ENCODE measurements around the gene EMC8.

- PRO-cap = no peak
Observed at GRCh38 chr16:85778775-85779273, 20.5 kb downstream of the EMC8 start.

GRCh38 chr16:85798657-85799890 lies at the start of gene EMC8:
EMC8 (minus strand) TSS chr16:85799544.
- PRO-cap = bidirectional peak, plus-strand start at chr16:85799224, minus-strand start at chr16:85799014; bidirectional peak, plus-strand start at chr16:85799699, minus-strand start at chr16:85799544

DNA sequence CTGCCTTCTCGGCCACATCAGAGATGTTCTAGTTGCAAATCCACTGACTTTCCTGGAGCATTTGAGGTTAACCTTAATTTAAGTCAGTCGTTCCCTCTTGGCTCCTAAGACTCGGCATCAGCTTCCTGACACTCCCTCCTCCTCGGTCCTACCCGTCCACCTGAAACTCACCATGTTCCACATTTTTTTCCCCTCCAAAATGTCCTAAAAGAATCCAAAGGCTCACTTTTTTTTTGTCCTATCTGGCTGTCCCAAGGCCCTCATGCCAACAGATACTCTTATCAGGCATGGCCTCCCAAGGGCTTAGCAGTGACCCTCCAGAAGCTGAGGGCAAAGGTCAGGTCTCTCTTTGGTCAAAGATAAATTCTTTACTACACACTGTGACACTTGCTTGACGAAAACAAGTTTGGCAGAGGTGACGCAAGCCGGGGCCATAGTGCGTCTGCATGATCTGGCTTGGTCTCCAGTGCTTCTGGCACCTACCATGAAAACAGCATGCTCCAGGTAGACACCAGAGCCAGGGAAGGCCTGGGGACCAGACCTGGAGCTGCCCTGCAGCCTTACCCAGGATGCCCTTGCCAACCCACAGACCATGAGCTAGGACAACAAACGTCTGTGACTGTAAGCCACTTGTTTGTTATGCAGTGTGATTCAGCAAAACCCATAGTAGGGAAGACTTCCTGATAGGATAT lies 48.6 kb upstream of the IRF8 start:
- PRO-cap = no peak

DNA sequence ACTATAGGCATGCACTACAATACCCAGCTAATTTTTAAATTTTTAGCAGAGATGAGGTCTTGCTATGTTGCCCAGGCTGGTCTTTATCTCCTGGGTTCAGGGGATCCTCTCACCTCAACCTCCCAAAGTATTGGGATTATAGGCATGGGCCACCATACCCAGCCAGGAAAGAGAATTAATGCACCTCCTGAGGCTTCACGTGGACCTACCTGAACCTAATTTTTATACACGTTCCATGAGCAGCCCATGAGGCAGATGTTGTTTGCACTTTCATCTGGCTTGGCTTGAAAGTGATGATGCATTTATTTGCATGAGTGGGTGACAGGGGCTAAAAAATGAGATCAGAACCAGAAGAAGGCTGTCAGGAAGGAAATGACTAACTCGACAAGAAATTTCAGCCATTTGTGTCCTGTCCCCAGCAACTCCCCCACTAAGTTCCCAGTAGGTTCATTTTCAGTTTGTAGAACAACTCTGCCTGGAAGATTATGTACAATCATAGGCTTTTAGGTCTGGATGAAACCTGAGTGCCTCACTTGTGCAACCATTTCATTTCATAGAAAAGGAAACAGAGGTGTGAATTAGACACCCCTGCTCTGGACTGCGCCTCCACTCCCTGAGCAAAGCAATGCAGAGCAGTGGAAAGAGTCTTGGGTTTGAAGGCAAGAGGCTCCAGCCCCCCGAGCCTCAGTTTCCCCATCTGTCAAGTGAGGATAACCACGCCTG lies 10.2 kb upstream of the IRF8 start:
- PRO-cap = bidirectional peak, plus-strand start at position 402 of the sequence, minus-strand start at position 257 of the sequence

- PRO-cap = no peak
Observed at GRCh38 chr16:85897483-85897821, 1.5 kb upstream of the IRF8 start.

DNA sequence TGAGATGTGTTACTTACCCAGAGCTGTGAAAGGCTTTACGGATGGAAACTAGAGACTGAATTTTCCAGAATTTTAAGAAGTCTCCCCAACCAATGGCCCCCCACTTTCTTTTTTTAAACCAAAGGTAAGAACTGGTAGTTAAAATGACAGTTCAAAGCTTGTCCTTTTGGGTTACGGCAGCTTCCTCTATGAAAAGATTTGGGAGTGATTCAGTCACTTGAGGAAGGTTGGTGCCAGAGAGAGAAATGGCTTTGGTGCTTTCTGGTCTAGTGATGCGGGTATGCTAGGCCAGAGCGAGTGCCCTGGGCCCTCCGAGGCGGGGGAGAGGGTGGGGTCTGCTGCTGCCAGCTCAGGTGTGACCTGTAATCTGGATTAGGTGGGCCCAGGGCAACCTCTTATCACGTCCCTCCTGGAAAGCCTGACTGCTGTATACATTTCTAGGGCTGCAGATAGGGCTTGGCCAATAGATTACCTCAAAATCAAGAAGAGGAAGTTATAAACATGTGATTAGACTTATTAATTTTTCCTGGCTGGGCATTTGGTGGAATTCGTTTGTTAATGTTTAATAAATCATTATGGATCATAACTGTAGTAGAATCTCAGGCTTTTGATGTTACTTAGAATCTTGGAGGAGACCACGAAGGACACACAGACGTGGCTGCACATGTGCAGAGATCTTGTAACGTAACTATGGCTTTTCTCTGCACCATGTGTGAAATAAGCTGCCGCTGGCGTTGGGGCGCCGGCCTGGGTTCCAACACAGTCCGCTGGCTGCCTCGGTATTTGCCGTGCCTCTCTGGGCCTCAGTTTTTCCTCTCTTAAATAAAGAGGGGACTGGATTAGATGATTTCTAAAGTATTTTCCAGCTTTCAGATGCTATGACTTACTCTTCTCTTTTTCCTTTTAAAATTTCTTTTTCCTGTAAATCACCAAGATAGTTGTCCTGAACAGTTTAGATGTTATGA lies 1.2 kb downstream of the IRF8 start:
- PRO-cap = unidirectional peak, minus-strand start at position 246 of the sequence; unidirectional peak, plus-strand start at position 760 of the sequence

DNA sequence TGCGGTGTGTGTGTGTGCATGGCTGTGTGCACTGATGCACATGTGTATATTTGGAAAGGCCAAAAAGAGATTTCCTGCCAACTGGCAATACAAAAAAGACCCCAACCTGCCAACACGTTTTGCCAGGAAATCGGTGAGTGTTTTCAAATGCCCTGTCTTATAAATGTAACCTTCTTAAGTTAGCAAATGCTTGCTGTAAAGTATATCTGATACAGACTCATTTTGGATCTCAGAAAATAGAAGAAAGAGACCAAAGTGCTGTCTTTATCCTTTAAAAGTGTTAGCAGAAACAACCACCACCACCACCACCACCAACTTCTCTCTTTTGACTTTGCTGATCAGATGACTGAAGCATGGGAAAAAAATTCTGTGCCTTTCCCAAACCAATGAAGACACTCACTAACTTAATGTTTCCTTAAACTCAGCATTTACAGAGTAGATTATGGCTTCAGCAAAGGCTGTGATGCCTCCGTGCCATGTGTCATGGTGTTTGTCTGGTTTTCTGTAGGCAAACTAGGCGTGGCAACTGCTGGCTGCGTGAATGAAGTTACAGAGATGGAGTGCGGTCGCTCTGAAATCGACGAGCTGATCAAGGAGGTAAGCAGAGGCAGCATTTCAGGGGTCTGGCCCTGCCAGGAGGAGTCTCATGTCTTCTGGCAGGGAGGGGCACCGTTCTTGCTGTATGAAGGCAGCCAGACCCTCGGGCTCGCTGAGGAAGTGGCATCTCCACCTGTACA lies 12.3 kb downstream of the IRF8 start:
- PRO-cap = no peak

- PRO-cap = no peak
Observed at GRCh38 chr16:85917034-85917233, 18.0 kb downstream of the IRF8 start.

DNA sequence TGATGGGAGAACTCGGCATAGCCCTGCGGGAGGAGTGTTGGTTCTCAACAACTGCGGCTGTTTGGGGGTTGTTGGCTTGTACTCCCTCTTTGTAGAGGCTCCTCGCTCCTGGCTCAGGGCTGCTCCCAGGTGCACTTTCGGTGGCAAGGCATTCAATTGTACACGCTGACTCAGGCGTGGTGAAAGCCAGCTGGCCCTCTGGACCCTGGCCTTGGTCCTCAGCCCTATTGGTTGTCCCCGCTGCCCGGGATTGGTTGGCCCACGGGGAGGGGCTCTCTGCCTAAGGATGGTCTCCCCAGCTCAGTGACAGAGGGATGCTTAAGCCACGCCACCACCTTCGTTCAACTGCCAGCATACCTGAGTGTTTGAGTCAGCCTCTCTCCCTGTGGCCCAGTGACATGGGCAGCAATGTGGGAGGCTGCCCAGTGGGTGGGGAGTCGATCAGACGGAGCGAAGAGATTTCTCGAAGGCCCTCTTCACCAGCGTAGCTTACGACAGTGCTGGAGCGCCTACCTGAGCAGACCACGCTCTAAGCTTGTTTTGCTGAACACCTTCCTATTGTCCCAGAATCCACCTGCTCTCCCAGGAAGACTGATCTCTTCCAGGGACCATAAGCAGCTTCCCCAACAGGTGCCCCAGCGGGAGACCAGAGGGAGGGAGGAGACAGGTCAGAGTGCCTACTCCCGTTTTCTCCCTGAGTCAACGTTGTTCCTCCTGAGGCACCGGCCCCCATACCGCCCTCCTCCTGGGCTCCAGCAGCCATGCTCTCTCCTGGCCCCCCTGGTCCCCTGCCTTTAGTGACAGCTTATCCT lies 30.4 kb downstream of the IRF8 start:
- PRO-cap = no peak

GRCh38 chr16:85963652-85964153 lies 64.7 kb downstream of the IRF8 start:
- PRO-cap = no peak

DNA sequence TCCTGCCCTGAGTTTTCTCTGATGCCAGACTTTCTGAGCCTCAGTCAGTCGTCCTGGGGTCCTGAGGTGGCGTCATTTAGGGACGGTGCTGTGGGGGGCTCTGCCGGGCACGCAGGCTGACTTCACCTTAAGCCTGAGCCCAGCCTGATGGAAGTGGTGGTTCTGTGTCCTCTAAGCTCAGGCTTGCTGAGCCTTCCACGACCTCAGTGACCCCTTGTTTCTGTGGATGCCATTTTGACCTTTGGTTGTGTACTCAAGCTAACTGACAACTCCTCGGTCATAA lies 75.4 kb downstream of the IRF8 start:
- PRO-cap = no peak

DNA sequence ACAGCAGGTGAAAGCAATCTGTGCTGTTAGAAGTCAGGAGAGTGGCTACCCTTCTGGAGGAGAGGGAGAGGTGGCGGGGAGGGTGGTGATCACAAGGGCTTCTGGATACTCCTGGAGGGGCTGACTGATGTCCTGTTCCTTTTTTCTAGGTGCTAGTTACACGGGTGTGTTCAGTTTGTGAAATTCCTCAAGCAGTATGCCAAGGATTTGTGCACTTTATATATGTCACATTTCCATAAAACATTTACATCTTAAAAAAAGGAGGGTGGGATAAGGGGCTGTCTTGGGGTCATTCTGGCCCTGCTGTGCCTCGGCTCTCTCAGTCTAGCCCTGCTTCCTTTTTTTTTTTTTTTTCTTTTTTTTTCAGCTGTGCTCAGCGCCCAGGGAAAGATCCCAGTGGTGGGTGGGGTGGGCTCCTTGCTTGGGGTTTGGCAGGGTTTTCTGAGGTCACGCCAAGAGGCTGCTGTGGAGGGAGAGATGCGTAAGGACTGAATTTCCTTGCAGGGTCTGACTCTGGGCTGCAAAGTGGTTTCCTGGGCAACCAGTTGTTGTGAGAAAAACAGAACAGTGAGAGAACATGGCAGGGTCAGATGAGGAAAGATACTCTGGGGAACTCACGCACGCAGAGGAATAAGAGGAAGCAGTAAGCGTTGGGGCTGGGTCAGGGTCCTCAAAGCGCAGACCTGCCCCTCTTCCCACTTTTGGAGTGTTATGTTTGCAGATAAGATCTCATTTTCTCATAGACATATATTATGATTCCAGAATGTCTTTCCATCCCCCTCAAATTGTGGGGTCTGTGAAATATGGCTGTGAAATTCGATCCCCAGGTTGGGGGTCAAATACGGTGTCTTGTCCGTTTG lies 119.4 kb downstream of the IRF8 start:
- PRO-cap = no peak

DNA sequence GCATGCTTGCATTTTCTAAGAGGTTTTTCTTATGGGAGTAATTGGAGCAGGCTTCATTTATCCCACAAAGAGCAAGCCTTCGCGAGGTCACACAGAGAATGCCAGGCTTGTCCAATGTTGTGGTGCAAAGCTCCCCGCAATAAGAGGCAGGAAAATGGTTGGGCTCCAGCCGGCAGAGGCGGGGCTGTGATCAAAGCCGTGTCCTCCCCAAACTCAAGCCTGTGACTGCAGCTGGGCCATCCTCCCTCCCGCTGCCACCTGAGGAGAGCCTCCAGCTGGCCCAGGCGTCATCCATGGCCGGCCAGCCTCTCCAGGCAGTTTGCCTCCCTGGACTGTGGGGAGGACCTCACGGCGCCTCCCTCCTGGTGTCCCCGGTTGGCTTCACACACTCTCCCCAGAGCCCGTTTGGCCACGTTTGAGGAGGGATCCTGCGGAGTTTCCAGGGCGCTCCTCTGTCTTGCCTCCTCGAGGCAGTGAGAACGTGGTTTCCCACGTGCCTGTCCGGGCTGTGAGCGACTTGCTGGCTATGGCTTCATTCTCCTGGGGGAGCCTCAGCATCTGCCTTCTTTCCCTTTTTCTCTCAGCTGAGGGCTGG lies 134.1 kb downstream of the IRF8 start:
- PRO-cap = no peak

DNA sequence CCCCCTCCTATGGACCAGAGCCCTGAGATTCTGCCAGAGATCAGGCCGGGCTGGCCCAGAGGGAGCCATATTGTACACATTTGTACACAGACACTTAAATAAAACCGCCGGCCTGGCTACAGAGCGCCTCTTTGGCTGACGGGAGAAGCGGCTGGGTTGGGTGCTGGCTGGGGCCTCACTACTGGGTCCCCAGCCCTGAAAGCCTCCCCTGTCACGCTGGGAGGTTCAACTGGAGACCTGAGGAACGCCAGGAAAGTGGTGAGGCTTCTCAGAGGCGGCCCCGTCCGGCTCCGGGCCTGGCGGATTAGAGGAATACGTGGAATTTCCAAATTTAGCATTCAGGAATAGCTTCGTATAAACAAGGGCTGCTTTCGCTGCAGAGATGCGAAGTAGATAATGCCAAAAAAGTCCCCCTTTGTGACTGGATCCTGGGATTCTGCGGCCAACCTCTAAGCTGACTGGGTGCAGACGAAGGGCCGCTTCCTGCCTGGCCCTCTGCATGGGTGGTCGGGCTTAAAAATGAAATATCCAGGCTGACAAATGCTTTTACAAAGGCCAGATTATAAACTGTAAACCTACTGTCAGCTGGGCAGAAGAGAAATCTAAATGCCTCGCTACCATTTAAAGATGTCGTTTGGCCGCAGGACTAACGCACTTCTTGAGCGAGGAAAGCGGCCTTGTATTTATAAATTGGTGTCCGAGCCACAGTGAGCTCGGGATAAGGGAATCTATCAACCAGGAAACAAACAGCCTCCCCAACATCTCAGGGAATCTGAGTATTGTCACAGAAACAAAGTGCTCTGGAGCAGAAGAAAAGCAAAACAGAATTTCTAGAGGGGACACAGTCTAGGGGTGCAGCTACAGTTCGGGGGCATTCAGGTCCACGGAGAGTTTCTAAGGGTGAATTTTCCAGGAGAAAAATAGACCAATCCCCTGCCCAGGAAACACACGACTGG lies 252.5 kb downstream of the IRF8 start:
- PRO-cap = no peak

DNA sequence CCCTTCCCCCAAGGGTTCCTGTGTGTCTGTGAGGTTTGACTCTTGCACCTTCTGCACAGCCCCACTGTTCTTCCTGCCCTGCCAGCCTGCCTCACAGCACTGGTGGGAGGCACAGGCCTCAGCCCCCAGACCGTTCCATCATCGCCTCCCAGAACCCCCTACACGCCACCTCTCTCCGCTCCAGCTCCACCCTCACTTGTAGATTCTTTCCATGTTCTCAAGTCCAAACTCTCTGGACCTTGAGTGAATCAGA lies 272.3 kb downstream of the IRF8 start:
- PRO-cap = no peak

- PRO-cap = no peak
Observed at GRCh38 chr16:86243999-86244727, 266.2 kb upstream of the FOXF1 start.

DNA sequence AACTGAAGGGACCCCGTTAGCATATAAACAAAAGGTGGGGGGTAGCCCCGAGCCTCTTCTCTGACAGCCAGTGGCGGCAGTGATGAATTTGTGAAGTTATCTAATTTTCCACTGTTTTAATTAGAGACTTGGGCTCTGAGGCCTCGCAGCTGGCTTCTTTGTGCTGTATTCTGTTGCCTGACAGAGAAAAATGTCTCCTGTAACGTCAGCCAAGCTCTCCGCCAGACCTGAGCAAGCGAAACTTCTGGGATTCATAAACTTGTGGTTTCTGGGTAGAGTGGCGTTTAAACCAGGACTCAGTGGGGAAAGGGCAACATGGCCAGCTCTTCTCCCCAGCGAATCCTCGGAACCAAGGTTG lies 113.9 kb upstream of the FOXF1 start:
- PRO-cap = no peak

GRCh38 chr16:86396839-86397431 lies 113.4 kb upstream of the FOXF1 start:
- PRO-cap = no peak

- PRO-cap = no peak
Observed at GRCh38 chr16:86432292-86432956, 77.9 kb upstream of the FOXF1 start.

GRCh38 chr16:86501019-86501564 lies 9.2 kb upstream of the FOXF1 start:
- PRO-cap = no peak

All from SUDHL5 (cell line).